ENCODE results near the gene HSD3B2.

GRCh38 chr1:117172683-117173138 is 38.0 kb downstream of the VTCN1 start:
- PRO-cap, result no peak

DNA sequence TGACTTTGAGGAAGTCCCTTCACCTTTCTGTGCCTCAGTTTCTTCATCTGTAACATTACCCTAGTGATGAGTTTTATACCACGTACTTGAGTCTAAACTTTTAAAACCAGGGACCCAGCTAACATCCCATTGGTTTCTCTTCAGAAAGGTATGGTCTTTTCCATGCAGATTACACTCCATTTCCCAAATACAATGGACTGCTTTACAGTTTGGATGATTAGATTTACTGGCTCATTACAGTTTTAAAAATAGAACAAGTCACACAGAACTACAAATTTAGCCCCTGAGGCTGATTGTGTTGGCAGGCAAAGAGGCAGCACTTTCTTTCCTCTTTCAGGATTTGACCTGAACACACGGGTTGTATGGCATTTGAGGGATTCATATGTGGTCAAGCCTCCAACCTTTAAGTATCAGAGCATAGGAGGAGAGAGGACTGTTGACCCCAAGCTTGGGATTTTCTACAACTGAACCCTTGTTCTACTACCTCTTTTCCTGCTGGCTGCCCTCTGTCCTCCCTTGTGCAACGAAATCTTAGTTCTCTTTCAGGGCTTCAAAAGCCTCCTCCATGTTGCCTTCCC is 21.8 kb upstream of the VTCN1 start:
- PRO-cap, result no peak

- PRO-cap, result no peak
These were observed 27.0 kb upstream of the VTCN1 start for GRCh38 chr1:117237497-117238293.

GRCh38 chr1:117367876-117368219 is 599 bp downstream of the MAN1A2 start:
- PRO-cap, result unidirectional peak, minus-strand start at chr1:117367910

DNA sequence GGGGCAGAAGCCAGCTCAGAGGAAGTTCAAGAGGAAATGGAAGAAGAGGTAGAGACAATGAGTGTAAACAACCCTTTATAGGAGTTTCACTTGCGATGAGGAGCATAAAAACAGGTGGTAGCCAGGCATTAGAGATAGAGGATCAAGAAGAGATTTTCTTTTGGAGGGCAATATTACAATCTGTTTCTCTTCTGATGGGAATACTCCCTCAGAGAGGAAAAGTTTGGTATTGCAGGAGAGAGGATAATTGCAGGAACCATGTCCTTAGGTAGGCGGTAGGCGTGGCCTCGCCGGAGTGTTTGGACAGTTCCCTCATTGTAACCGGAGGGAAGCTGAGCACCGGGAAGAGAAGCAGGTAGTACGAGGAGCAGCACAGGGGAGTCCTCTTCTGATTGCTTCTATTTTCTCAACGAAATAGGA is 68.4 kb upstream of the TENT5C start:
- PRO-cap, result no peak

- PRO-cap, result unidirectional peak, plus-strand start at chr1:117641514
These were observed 35.5 kb downstream of the TENT5C start for GRCh38 chr1:117641368-117641677.

- PRO-cap, result no peak
These were observed 53.0 kb downstream of the TENT5C start for GRCh38 chr1:117658760-117659342.

GRCh38 chr1:117680226-117680580 is 74.4 kb downstream of the TENT5C start:
- PRO-cap, result no peak

- PRO-cap, result no peak
These were observed 108.5 kb downstream of the GDAP2 start for GRCh38 chr1:117820923-117821366.

- PRO-cap, result no peak
These were observed 55.4 kb downstream of the GDAP2 start for GRCh38 chr1:117873776-117874587.

- PRO-cap, result no peak
These were observed 411 bp downstream of the WDR3 start for GRCh38 chr1:117929861-117930438.

- PRO-cap, result no peak
These were observed 117.1 kb upstream of the SPAG17 start for GRCh38 chr1:118302174-118302493.

- PRO-cap, result no peak
These were observed 172.2 kb downstream of the TBX15 start for GRCh38 chr1:118815892-118816410.

DNA sequence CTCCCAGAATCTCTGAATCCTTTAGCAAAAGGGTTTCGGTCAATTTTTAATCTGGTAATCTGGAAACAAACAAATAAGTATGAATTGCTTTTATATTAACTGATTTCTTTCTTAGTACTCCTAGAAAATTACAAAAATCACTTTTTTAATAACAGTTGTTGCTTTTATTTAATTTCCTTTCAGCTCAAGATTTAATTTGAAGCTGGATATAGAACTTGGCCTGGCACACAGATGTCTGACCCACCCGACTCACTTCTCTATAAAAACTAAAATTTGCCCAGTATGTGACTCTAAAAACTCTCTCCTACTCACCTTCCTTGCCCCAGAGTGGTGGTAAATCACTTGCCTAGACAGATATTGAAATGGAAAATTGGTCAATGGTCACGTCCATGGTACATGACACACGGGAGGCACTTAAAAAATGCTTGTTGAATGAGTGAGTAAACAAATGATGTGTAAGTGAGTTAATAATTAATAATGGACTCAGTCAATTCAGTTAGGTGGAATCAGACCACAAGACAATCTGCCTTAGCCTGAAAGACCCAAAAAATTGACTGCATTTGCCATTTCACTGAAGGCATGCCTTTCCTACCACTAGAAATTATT is 73.9 kb downstream of the TBX15 start:
- PRO-cap, result no peak

- PRO-cap, result no peak
These were observed 24.6 kb downstream of the TBX15 start for GRCh38 chr1:118963413-118964135.

DNA sequence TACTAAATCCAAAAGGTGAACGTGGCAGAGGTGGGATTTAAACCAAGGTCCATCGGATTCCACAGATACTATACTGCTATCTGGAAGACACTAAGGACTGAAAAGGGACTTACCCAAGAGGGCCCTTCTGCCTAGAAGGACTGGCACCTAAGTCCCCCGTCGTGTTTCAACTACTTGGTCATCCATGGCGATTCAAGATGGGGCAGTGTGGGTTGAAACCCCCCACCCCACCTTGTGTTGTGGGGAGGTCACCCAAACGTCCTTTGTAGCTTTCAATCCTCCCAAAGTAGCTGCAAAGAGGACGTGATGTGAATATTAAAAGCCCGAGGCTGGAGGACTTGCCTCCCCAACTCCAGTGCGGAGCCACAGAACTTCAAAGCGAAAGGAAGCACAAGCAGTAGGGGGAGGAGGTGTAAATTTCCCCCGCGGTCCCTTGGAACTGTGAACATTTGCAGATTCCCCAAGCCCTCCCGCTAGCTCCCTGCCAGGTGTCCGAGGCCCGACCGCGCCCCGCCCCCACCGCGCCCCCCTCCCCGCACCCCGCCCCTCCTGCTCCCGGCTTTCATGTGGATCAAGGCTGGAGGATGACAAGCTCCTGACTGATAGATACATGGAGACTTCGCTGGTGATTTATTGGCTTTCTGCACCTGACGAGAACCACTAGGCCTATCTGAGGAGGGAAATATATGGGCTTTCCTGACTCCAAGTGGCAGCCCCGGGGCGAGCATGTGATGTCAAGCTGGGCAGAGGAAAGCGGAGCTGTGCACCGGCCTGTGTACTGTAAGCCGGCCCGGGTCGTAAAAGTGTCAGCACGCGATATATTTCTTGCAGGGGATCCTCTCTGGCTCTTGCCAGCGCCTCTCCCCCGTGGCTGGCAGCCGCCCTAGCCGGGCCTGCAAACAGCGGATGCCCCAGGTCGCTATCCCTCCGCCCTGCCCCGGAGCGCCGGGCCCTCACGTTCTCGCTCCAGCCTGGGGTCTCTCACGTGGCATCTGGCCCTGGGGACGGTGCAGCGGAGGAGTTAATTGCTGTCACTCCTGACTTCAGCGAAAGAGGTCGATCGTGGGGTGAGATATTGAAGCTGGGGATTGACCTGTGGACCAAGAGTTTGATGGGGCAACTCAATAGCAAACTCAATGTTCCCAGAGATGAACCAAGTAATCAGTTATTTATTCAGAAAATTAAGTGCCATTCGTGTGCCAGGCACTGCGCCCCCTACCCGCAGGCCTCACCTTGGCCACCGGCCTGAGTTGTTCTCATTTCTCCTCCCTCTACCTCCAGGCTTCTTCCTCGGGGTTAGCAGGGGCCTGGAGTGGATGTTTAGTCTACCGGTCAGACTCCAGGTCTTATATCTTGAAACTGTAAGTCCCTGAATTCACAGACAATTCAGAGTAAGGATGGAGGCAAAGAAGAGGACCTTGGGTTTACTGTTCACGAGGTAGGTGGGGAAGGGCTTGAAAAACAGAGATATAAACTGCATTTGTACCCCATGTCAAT is 41.2 kb upstream of the HAO2 start:
- PRO-cap, result no peak

DNA sequence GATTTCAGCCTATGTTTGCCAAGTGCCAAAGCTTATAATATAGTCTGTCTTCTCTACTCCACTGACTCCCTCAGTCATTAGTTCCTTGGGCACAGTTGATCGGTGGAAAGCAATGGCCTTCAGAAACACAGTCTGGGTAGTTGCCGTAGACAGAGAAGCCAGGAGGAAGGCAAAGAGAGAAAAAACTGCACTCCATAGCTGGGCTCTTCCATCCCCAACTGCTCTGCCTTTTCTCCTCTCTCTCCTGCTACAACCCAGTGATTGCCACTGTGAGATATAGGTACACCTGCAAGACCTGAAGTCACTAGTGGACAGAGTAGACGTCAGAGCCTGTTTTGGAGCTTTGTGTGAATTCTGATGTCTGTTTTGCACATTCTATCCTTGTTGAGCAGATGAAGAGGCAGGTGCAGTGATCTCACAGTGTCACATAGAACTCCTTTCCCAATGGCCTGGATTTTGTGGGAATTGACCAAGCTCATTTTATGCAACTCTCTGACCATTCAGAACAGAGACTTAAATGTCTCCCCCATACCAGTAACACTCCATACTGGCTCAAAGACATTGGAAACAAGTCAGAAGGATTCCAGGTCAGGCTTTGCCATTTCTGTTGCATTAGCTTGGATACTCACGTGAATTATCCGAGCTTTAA is 2.2 kb downstream of the HAO2 start:
- PRO-cap, result no peak

DNA sequence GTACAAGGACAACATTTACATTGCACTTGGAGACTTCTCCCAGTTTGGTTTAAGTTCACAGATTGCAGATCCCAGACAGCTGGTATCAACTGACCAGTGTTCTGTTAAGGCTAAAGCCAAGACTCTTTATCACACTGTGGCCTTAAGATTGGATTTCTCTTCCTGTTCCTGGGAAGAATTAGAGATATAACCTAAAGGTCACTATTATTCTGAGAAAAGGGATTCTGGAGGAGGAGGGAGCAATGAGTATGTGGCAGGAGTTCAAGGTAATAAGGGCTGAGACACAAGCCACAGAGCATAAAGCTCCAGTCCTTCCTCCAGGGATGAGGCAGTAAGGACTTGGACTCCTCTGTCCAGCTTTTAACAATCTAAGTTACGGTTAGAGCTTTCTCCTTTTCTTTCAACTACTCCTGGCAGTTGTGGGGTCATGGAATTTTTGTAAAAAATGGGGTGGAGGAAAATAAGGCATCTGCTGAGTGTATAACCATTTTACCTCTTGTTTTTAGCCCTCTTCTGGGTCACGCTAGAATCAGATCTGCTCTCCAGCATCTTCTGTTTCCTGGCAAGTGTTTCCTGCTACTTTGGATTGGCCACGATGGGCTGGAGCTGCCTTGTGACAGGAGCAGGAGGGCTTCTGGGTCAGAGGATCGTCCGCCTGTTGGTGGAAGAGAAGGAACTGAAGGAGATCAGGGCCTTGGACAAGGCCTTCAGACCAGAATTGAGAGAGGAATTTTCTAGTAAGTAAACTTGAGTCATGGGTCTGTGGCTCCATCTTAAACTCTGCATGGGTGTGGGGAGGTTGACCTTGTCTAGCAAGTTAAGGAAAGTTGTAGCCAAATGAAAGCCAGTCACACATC is at the start of gene HSD3B2:
Gene HSD3B2 (plus strand): TSS at position 326 of the 857 bp plus-strand sequence.
- PRO-cap, result no peak

DNA sequence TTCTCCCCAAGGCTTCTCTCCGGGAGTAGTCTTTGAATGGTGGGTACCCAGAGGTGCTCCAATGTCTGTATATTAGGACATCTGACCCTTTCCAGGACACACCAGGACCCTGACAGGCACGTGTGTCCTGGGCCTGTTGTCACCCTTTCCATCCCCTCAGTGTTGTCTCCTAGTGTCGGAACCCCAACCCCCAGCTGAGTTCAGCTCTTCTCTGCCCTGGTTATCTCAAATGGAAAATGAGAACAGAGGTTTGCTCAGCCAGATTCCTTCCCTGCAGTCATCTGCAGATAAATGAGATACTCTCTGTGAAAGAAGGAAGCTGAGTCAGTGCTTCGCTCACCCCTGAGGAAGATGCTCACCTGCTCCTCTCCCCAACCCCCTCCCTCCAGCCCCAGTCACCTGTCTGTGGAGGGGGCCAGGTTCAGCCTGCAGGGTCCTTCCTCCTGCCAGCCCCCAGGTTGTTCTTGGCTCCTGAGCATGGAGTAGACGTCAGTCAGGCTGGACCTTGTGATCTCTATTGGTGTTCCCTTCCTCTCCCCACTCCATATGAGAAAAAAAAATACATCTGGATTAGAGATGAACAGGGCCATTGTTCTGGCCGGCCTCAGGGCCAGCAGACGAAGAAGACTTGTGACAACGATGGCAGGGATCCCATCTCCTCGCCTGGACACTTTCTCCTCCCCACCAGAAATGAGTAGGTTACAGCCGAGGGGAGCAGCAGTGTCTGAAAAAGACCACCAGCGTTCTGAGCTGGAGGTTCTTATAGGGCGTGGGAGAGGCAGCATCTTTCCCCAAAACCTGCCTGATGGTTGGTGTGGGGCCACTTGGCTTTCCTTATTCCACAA is 20.9 kb downstream of the PHGDH start:
- PRO-cap, result no peak

DNA sequence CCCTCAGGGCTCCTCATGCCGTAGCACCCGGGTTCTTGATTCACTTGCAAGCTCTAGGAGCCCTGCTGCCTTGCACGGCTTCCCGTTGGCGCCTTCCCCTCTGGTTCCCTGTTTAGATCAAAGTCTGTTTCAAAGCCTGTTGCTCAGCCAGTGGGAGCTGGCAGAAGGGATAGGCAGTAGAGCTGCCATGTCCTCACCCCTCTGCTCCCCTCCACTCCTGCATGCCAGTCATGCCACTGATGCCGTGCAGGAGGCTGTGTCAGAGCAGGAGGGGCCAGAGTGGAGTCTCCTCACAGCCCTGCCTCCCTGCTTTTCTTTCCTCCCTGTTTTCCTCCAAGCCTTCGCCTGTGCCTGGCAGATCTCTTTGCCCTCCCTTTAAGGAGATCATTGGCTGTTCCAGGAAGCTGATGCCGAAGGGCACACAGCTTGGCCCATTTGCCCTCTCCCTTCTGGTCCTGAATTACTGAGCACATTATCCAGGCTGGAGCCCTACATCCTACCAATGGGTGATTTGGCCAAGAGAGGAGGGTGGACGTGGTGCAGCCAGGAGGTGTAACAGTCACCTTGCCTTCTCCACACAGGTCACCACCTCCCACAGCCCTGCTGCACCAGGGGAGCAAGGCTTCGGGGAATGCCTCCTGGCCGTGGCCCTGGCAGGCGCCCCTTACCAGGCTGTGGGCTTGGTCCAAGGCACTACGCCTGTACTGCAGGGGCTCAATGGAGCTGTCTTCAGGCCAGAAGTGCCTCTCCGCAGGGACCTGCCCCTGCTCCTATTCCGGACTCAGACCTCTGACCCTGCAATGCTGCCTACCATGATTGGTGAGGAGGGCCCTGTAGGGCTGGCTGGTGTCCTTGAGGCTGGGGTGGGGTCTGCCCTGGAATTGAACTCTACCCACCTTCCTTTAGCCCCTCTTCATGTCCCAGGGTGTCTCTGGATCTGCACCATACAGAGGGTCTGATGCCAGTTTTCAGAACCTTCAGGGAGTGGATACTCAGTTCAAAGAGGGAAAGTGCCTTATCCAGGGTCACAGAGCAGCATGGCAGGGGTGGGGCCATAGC is 26.1 kb downstream of the HMGCS2 start:
- PRO-cap, result no peak